ENCODE measurements around the genes KPNA4, B3GALNT1, OTOL1 and BCHE.

- RRBS: no CpG with 5 or more reads among the region's 12 CpGs
These were observed 370.5 kb upstream of the C3orf80 start for GRCh38 chr3:159854452-159855340.

- RRBS: no CpG with 5 or more reads among the region's 6 CpGs
These were observed 95.7 kb upstream of the C3orf80 start for GRCh38 chr3:160129285-160130085.

DNA sequence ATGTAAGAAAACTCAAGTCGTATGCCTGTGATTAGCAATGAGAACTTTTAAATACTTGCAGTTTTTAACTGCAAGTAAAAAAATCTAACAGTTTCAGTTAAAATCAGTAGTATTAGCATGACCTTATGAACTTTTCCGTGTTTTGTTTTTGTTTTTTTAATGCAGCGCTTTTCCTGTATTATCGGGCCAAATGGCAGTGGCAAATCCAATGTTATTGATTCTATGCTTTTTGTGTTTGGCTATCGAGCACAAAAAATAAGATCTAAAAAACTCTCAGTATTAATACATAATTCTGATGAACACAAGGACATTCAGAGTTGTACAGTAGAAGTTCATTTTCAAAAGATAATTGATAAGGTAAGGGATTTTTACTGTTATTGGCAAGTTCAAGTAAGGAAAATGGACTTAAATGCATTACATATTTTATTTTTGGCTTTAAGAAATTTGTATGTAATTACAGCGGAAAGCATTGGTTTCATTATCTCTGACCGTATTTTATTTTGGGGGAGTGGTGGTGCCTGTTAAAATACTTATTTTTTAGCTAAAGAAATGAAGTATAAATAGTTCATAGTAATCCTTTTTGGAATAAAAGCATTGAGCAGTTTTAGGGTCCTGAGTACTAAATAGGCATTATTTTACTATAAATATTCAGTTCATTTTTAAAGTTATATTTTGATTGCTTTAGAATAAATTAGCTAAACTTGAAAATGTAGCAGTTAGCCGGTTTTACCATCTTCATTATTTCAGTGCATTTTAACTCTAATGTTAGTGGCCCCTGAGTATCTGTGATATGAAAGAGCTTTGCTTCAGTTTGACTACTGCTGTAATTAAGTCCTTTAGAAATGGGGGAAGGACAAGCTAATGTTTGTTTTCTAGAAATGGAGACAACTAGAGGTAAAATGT, 3.3 kb downstream of the SMC4 start:
- RRBS: no CpG with 5 or more reads among the region's 8 CpGs

- RRBS: no CpG with 5 or more reads among the region's 8 CpGs
These were observed 23.9 kb downstream of the SMC4 start for GRCh38 chr3:160423214-160423926.

DNA sequence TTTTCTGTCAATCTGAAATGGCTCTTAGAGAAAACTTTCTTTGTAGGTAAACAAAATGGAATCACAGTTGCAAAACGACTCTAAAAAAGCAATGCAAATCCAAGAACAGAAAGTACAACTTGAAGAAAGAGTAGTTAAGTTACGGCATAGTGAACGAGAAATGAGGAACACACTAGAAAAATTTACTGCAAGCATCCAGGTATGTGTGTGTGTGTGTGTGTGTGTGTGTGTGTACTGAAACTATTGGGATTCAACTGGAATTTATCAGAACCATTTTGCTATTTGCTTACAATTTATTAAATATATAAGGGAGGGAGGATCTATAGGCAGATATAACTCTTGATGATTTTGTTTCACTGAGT, 24.8 kb downstream of the TRIM59 start:
- RRBS: no CpG with 5 or more reads among the region's 3 CpGs

- RRBS: no CpG with 5 or more reads among the region's 7 CpGs
These were observed 842 bp downstream of the TRIM59 start for GRCh38 chr3:160448723-160449164.

DNA sequence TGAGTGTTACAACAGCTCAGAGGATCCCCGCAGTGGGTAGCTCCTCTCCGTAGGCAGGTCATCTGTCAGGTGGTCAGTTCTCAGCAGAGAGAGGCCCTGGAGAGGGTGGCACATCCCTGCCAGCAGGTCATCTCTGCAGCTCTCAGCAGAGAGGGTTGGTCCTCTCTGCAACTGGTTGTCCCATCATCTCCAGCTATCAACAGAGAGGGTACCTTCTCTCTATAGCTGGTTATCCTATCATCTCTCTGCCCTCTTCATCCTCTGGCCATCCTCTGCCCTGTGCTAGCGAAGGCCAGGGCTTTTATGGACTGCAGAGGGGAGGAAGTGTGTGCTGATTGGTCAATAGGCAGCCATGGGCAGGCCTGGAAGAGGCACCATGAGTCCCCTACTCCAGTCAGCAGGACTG, 10.3 kb upstream of the TRIM59 start:
- RRBS: no CpG with 5 or more reads among the region's 3 CpGs

DNA sequence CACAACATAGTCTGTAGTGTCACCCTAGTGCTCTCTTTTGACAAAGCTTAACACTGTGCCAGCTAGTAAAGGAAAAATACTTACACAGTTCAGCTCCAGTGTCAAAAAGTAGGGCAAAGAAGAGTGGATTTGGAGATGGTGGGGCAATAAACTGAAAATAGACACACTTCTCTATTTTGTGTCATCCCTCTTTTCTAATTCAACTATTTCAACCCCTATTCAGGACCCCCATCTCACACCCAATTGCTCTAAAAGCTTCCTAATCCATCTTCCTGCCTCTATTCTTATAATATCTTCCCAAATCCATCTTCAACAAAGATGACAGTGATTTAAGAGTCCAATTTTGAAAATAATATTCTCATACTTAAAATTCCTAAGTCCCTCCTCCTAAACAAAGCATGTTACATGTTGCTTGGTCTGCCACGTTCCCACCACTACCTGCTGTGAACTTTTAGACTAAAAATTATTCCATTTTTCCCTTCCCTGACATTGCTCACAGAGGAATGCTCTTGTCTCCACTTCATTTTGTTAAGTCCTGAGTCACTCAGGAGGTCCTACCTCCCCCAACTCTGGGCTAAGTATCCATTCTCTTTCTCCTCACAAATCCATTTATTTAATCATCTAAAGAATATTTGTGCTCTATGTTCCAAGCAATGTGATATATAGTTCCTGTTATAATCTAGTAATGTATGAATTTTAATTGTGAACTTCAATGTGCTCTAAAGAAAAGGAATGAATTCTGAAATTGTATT, 41.9 kb upstream of the TRIM59 start:
- RRBS: no CpG with 5 or more reads among the region's 1 CpG

- RRBS: 5% methylated on average over 44 of the region's 120 CpGs
These were observed at the start of gene KPNA4 for GRCh38 chr3:160564651-160565624. Gene KPNA4, minus strand, starts transcription at chr3:160565571.

DNA sequence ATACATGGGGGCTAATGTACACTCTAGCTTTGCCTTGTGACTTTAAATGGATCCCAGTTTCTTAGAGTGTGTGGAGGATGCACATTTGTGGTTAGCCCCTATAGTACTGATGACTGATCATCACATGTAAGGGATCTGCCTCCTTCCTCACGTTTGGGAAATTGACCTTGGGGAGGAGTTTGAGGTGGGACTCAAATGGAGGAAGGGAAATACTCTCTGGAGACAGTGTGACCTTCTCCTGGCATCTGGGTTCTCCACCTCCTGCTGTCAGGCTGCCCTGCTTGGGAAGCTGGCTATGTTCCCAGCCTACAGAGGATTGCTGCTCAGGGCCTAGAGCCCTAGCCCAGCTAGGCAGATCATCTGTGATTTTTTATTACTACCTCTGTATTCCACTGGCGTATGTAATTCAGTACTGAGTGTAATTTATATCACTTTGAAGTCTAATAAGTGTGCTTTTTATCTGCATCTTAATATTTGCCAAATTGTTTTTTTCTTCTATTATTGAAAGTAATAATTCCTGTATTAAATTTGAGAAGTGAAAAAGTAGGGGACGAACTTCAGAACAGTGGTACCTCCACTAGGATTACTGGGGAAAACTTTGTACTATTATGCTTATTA, 48.8 kb downstream of the PPM1L start:
- RRBS: no CpG with 5 or more reads among the region's 3 CpGs

GRCh38 chr3:160870222-160870676, 114.2 kb downstream of the PPM1L start:
- RRBS: no CpG with 5 or more reads among the region's 6 CpGs

DNA sequence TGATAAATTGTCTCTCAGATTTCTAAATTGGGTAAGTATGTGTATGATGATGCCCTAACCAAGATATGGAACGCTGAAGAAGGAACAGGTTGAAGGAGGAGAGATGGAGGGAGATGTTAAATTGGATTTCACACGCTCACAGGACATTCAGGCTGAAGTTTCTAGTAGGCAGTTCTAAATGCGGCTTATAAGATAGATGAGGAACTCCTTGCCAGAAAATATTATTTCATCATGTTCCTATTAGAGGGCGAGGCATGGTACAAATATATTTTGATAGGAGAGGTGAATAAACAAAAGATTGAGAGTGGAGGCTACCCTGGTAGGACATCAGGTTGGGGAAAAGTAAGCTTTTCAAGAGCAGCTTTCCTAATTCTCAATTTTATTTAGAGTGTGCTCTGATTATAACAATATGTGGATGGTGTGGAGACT, 88.7 kb downstream of the B3GALNT1 start:
- RRBS: no CpG with 5 or more reads among the region's 4 CpGs

- RRBS: 12% methylated on average over 33 of the region's 107 CpGs
These were observed at the start of gene B3GALNT1 for GRCh38 chr3:161104441-161105719. Gene B3GALNT1, minus strand, starts transcription at chr3:161105349.

DNA sequence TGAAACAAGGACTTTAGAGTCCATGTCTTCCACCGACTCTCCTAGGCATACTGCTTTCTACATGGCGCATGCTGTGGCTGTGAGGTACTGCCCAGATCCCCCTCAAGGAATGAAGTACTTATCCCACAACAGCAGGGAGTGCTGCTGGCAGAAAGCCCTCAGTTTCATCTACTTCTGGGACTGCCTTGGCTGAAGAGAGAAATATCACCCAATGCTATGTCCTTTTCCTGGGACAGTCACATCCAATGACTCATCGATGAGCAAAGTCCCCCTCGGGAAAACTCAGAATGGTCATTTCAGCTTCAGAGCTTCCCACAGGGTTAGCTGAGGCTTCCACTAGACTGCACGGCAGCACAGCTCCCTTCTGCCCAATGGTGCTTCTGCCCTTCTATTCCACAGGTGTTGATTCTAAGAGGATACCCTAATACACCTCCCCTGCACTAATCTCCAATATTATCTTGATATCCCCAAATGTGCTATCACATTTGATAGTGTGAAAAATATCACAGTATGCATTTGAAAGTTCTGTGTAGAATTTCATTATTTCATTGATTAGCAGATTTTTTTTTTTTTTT, 3.6 kb upstream of the NMD3 start:
- RRBS: no CpG with 5 or more reads among the region's 5 CpGs

- RRBS: no CpG with 5 or more reads among the region's 1 CpG
These were observed at the start of gene OTOL1 for GRCh38 chr3:161496561-161496960. Gene OTOL1, plus strand, starts transcription at chr3:161496808.

GRCh38 chr3:165148687-165149004, 47.5 kb downstream of the SLITRK3 start:
- RRBS: no CpG with 5 or more reads among the region's 3 CpGs

DNA sequence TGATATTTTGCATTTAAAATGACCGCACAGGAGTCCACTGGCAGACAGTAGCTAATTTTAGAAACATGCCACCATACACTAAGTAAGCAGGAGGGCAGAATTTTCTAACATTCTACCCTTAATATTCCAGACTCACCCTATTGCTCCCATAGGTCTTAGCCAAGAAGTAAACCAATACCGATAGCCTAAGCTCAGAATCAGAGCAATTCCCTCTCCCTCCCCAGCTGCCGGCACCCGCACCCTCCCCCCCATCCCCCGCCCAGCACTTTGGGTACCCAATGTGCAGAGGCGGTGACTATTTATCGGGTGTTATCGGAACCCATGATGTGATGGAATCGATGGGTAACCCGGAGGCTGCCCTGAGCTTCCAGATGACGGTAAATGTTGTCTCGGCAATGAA, 1.8 kb downstream of the SLITRK3 start:
- RRBS: 38% methylated on average over 5 of the region's 12 CpGs

GRCh38 chr3:165837024-165837750, at the start of gene BCHE:
Gene BCHE, minus strand, starts transcription at chr3:165837423.
- RRBS: no CpG with 5 or more reads among the region's 8 CpGs

- RRBS: no CpG with 5 or more reads among the region's 7 CpGs
These were observed 446.6 kb upstream of the BCHE start for GRCh38 chr3:166283698-166284366.